Skeletal muscle satellite cell (primary cell): ENCODE measurements around the gene SLC16A5.

GRCh38 chr17:74528361-74529112, 2.7 kb downstream of the CD300LB start:
- CAGE, long polyA plus RNA, result no peak

DNA sequence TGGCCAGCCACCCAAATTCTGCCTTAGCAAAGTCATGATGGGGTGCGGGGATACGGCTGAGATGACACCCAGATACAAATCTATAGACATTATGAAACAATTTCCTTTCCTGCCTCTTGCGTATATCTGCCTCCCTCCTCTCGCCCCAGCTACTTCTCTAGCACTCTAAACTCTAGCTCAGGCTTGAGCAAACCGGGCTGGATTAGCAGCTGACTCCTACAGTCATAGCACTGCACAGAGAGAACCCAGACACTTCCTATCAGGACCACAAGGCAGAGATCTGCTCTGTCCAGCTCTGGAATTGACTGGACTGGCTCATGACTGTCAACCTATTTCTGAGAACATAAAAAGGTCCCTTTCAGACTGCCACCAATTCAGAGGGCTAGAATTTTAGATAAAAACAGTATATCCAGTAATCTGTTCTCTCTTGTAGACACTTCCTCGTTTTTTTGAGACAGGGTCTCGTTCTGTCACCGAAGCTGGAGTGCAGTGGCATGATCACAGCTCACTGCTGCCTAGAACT, 22.2 kb downstream of the CD300LF start:
- CAGE, long polyA plus RNA, result no peak

DNA sequence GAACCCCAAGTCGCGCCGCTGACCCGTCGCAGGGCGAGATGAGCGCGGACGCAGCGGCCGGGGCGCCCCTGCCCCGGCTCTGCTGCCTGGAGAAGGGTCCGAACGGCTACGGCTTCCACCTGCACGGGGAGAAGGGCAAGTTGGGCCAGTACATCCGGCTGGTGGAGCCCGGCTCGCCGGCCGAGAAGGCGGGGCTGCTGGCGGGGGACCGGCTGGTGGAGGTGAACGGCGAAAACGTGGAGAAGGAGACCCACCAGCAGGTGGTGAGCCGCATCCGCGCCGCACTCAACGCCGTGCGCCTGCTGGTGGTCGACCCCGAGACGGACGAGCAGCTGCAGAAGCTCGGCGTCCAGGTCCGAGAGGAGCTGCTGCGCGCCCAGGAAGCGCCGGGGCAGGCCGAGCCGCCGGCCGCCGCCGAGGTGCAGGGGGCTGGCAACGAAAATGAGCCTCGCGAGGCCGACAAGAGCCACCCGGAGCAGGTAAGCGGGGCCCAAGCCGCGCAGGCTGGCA, 436 bp downstream of the NHERF1 start:
- CAGE, long polyA plus RNA, result no peak

DNA sequence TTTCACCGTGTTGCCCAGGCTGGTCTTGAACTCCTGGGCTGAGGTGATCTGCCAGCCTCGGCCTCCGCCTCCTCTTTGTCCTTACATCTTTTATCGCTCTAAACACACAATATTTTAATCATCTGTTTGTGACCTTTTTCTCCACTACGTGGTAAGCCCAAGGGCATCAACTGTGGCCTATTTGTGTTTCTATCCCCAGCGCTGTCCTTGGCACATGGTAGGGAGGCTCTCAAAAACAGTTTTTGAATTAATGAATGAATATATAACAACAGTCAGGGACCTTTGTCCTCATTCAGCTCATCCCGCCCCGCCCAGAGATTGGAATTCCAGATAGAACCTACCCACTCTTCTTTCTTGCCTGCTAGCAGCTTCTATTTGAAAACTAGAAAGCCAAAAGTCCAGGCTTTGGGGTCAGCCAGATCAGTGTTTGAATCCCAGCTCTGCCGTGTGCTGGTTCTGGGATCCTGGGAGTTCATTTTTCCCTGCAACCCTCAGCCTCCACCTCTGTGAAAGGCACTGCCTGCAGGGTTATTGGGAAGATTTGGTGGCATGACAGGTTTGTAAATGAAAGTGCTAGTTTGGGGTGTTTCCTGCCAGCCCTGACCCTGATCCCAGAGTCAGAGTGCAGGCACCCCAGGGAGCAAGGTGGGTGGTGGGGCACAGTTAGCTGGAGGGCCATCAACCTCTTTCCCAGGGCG, 4.4 kb downstream of the NHERF1 start:
- CAGE, long polyA plus RNA, result no peak

GRCh38 chr17:74763231-74763828, 12.8 kb downstream of the NAT9 start:
- CAGE, long polyA plus RNA, result no peak

DNA sequence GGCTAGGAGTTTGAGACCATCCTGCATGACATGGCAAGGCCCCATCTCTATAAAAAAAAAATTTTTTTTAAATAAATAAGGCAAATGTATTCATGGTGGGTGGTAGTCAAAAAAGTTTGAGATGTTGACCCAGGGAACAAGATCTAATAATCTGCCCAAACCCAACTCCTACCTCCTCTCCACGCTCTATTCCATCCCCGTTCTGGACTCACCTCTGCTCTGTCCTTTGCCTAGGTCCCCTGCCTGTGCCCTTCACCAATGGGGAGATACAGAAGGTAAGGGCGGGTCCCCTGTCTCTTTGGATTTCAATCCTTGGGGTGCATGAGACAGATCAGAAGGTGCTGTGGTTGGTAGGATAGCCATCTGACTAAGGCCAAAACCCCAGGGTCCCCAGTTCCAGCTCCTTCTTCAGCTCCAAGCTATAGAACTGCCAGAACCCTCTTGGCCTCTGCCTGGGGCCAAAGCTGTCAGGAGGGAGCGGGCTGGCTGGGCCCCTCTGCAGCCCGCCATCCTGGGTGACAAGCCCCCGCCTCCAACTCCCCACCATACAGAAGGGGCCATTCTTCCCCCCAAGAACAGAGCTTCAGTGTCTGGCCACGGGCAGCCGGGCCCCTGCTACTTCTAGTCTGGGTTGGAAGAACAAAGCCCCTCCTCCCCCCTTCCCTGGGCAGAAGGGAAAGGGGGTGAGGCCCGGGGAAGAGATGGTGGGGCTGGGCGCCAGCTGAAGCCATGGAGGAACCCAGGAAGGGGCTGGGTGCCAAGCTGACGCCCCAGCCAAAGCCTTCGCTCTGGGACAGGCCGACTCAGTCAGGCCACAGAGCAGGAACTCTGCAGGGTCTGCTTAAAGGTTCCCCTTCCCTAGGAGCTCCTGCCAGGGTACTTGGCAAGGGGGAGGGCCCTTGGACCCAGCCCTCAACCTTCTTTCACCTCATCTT, 9.2 kb downstream of the NAT9 start:
- CAGE, long polyA plus RNA, result no peak

DNA sequence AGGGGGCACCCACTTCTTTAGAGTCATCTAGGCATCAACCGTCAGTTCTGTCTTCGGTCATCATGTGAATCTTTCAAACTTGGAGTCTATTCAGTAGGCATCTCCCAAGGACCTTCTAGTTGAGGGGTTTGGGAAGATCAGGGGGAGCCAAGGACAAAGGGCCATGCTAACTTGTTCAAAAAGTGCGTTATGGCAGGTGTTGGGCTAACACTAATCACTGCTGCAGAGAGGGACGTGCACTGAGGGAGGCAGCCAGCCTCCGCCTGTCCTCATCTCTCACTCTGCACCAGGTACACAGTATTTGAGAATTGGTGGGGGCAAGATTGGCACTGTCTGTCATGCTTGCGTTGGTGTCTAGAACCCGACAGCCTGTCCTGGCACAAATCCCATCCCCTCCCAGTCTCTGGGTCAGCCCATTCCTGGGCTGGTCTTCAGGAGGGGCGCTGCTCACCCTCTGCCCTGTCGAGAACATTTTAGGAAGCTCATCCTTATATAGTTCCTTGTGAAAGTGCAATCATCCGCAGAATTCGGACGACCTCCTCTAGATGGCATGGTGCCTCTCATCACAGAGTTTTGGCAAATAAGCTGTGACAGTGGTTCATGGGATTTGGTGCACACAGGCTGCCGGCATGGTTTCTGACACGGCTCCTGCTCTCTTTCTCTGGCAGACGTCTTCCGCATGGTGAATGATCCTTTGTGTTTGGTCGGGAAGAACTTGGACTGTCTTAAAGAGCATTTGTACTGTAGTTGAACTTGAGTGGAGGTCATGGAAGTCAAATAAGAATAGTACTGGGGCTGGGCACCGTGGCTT, 34.2 kb downstream of the TMEM104 start:
- CAGE, long polyA plus RNA, result no peak

- CAGE, long polyA plus RNA, result no peak
Measured at GRCh38 chr17:74847180-74847651, 12.5 kb downstream of the GRIN2C start.

DNA sequence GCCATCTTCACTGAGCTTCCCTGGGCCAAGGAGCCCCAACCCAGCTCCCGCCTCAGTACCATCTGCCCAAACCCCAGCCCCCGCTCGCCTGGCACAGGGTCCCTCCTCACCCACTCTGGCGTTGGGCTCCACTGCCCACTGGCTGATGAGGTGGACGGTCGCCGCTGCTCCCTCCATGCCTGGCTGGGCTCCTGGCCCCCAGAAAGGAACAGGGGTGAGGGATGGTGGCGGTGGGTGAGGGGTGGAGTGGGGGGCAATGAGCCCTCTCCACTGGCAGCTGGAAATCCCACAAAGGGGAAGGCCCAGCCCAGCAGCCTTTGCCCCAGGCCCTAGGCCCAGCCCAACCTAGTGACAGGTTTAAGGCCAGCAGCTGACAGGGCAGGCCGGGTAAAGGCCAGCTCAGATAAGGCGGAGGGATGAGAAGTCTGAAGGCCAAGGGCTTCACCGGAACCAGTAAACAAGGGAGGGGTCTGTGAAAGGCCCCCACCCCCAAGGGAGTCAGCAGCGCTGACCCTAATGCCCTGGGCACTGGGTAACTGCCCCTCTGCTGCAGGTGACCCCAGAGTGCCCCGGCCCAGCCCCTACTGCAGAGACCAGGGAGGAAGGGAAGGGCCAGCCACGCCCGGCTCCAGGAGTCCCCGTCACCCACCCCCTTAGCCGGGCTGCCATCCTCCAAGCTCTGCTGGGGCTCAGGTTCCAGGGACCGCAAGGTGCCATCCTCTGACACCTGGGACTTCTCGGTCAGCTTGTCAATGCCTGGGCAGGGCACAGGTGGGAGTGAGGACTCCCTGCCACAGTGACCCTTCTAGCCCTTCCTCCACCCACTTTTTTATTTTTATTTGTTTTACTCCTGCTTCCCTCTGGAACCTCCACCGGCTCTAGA, 17.4 kb downstream of the OTOP3 start:
- CAGE, long polyA plus RNA, result no peak

GRCh38 chr17:74970260-74970987, 2.1 kb downstream of the HID1 start:
- CAGE, long polyA plus RNA, result no peak

DNA sequence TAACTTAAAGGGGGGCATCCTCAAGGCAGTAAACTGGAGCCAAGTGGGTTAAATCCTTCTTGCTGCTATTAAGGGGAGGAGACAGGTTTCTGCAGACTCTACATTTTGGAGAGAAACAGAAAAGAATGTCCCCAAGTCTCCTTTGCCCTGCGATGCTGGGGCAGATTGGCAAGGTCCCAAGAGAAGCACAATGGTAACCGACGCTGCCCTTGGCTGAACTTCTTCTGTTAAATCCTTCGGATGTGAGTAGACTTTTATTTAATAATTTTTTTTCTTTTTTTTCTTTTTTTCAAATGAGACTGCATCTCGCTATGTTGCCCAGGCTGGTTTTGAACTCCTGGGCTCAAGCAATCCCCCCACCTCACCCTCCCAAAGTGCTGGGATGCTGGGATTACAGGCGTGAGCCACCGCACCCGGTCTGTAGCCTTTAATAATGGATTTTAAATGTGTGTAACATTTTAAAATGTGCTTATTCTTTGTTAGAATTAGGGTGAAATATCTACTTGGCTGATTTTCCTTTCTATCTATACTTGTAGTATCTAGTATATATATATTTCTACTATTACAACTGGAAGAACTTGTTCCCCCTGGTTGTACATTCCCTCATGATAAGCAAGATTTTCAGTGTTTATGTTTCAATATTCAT, 13.8 kb downstream of the ATP5PD start:
- CAGE, long polyA plus RNA, result no peak

GRCh38 chr17:75087239-75088045, at the start of gene SLC16A5:
Gene SLC16A5 (plus strand): TSS chr17:75087954.
- CAGE, long polyA plus RNA, result no peak

- CAGE, long polyA plus RNA, result no peak
Measured at GRCh38 chr17:75091775-75092329, 4.1 kb downstream of the SLC16A5 start.

DNA sequence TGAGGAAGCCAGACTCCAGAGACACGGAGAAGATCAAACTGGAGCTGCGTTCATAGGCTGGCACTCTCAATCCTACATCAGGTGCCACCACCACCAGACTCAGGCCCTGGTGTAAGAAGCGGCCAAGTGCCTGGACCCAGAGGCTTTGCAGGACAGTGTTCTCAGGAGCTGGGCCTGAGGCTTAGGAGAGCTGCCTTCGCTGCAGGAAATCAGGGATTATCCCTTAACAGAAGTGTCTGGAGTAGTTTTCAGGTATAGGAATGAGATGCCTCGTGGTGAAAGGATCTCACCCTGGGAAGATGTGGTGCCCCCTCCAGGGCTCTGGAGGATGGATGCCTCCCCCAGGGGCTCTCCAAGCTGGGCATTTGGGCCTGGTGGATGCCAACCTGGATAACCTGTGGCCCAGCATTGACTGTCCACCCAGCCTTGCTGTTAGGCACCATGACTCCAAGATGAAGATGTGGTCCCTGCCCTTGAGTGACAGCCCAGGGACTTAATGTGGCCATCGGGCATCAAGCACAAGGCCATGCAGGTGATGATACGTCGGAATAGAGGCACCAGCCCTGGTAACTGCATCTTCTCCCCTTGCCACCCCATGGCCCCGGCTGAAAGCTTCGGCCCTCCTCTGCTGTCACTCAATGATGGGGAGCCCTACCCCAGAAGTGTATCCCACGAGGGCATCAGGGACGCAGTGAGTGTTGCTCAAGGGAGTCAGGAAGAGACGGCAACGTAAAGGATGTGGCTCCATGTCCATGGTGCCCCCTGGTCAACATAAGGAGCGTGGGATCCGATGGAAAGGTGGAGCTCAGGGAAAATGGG, 2.1 kb downstream of the NT5C start:
- CAGE, long polyA plus RNA, result no peak

DNA sequence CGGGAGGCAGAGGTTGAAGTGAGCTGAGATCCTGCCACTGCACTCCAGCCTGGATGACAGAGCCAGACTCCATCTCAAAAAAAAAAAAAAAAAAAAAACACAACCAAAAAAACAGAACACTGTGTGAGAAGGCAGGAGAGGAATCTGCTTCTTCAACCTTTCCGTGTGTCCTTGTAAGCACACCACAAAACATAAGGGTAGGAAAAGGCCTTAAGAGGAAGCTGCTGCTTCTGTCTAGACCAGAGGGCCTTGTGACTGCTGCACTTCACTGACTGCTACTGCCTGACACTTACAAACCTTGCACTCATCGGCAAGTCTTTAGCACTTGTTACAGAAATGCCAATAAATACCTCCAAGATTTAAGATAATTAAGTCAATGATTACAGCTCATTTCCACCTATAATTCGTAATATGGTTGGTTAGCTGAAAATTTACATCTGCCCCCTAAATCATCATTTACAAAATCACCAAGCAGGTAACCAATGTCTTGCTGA, 9.2 kb downstream of the JPT1 start:
- CAGE, long polyA plus RNA, result no peak

GRCh38 chr17:75242690-75243333, 18.6 kb downstream of the GGA3 start:
- CAGE, long polyA plus RNA, result no peak

DNA sequence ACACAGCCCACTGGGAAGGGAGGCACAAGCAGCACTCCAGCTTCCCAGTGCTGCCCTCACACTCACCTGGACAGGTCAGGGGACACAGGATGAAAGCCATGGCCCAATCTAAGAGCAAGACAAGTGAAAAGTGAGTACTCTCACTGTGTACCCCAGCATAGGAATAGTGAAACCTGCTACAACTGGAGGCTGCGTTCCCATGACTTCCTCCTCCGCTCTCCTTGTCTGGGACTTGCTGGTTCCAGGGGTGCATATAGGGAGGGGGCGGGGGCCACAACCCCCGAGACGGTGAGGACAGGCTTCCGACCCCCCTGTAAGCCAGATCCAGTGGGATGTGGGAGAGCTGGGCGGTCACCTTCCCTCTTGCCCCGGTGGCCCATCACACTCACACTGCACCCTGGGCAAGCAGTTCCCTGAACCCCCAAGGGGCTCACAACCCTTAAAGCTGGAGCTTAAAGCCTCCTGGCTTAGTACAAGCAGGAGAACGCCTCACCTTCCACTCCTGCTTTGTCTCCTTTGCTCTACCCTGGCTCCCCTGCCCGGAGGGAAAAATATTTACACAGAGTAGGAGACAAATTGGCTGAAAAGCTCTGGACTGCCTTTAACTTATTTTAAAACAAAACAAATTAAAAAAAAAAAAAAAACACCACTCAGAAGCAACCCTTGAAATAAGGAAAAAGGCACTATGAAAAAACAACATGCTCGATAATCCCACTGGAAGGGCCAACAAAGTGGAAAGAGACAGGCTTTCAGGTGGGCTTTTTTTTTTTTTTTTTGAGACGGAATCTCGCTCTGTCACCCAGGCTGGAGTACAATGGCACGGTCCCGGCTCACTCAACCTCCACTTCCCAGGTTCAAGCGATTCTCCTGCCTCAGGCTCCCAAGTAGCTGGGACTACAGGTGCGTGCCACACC, 29.7 kb upstream of the SLC25A19 start:
- CAGE, long polyA plus RNA, result no peak

GRCh38 chr17:75393136-75393444, 12.4 kb downstream of the GRB2 start:
- CAGE, long polyA plus RNA, result no peak

- CAGE, long polyA plus RNA, result no peak
Measured at GRCh38 chr17:75490008-75490579, 25.2 kb downstream of the CASKIN2 start.

DNA sequence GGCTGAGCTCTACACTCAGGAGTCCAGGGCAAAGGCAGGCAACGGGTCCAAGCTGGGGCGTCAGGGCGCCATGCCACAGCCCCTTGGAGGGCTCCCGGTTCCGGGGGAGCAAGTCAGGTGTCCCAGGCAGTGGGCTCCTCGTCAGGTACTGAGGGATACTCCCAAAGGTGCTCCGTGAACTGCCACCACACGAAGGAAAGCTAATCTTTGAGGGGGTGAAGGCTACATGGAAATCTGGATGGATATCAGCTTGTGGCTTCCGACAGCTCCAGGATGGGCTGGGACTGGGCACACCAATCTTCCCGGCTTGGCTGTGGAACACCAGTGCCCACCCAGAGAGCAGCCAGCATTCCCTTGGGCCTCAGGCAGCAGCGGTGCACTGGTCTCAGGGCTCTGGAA, 1.5 kb downstream of the CASKIN2 start:
- CAGE, long polyA plus RNA, result no peak